ENCODE data around the gene DHX40.

- PRO-cap, 2 experiments: no peak in any of the 2 experiments
Observed at GRCh38 chr17:58305191-58305759, 23.3 kb downstream of the TSPOAP1 start.

- PRO-cap, 2 experiments: no peak in any of the 2 experiments
Observed at GRCh38 chr17:58315429-58315998, 13.1 kb downstream of the TSPOAP1 start.

DNA sequence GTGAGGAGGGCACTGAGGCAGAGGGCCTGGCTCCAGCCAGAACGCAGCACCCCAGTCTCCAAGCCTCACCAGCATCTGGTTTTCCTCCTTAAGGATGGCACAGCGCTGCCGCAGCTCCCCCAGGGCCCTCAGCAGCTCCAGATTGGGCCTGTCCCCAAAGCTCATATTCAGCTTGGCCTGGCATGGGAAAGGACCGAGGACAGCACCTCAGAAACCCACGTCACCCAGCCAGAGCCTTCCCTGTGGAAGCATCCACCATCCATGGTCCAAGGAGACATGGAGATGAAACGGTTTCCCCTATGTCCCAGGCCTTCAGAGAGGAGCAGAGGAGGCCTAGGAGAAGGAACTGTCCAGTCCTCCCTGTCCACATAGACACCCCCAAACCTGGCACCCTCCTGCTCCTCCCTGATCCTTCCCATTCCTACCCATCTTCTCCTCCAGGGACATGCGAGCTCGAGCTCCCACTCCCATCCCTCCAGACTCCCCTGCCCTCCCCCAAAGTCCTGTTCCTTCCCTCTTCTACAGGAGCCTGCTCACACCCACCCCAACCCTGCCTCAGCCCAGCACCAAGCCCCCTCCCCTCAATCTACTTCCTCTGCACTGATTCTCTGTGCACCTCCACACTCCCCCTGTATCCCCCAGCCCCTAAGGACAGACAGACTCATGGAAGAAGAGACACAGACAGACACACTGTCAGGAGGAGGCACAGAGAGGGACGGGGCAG, 1.8 kb downstream of the TSPOAP1 start:
- PRO-cap, 2 experiments: no peak in any of the 2 experiments

DNA sequence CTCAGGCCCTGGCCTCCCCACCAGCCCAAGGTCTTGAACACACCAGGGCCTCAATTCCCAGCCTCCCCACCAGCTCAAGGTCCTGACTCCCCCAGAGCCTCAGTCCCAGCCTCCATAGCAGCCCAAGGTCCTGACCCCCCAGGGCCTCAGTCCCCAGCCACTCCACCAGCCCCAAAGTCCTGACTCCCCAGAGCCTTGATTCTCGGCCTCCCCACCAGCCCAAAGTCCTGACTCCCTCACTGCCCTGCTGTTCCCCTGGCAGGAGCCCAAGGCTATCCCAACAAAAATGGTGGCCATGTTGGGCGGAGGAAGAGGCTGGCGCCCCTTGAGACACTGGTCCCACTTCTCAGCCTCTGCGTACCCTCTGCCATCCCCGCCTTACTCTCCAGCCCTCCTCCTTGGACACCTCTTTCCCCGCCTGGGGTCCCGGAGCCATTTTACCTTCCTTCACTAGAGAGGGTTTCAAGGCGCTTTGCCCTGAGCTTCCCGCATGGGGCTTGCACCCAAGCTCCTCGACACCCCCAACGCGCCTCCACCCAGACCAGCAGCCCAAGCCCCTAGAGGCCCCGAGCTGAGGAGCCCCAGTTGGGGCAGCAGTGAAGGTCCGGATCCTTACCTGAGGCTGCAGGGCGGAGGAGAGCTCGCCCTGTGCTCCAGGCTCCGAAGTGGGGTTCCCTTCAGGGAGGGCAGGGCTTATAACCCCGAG, 3.4 kb upstream of the TSPOAP1 start:
- PRO-cap, 2 experiments: peak in 2 of 2 experiments; most common minus-strand start position 667 of the sequence (in 2)

GRCh38 chr17:58354182-58354903, 2.3 kb upstream of the SUPT4H1 start:
- PRO-cap, 2 experiments: no peak in any of the 2 experiments

DNA sequence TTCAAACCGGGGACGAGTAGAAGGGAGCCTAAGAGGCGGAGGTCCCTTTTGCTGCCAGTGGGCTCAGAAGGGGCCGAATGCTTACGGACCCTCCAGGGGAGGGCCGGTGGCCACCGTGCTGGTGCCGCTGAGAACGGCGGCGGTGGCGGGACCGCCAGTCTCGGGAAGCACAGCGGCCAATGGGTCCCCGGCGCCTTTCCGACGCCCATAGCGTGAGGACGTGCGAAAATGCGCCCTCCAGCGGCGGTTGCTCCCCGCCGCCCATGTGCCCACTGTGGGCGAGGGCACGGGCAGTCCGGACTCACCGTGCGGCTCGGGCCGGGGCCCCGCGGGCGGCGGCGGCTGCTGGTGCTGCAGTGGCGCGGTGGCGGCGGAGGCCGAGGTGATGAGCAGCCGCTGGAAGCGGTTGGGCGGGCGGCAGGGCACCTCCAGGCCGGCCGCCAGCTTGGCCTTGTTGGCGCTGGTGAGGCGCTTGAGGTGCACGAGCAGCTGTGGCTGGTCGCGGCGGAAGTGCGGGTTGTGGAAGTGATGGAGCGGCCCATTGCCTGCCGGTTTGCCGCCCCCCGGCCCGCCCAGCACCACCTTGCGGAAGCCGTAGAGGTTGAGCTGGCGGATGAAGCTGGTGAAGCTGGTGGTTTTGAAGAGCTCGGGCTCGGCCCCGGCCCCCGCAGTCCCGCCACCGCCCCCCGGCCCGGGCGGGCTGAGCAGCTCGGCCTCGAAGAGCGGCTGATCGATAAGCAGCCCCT, 615 bp downstream of the HSF5 start:
- PRO-cap, 2 experiments: no peak in any of the 2 experiments

DNA sequence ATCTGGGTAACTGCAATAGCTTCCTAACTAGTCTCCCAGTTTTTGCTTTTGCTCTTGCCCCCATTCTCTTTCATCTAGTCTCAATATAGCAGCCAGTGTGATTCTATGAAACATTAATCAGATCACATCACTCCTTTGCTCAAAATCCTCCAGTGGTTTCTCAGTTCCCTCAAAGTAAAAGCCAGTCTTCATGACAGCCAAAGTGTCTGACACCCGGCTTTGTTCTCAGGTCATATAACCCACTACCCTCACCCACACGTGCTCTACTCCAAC, 4.5 kb downstream of the MTMR4 start:
- PRO-cap, 2 experiments: no peak in any of the 2 experiments

- PRO-cap, 2 experiments: no peak in any of the 2 experiments
Observed at GRCh38 chr17:58526744-58527256, 12.4 kb upstream of the MTMR4 start.

- PRO-cap, 2 experiments: no peak in any of the 2 experiments
Observed at GRCh38 chr17:58756032-58756770, 547 bp downstream of the PPM1E start.

GRCh38 chr17:58756805-58757195, 1.1 kb downstream of the PPM1E start:
- PRO-cap, 2 experiments: no peak in any of the 2 experiments

DNA sequence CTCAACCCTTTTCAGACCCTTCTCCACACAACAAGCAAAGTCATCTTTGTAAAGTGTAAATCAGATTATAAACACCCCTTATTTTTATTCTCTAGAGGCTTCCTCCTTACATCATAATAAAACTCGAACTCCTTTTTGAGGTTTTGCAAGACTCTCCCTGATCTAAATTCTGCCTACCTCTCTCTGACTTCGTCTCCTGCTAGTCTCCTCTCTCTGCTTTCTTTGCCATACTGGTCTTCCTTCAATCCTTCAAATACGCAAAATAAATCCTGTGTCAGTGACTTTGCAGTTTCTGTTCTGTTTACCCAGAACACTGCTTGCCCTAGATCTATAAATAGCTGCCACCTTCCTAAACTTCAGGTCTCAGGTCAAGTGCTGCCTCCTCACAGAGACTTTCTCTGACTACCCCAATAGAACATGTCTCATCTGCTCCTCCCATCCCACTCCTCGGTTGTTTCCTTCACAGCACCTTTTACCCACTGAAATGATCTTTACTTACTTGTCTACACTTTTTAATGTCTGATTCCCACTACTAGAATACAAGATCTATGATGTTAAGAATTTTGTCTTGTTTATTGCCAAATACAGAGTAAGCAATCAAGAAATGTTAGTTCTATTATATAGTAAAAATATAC, 78.9 kb downstream of the TRIM37 start:
- PRO-cap, 2 experiments: peak in 1 of 2 experiments; most common minus-strand start position 224 of the sequence (in 1)

GRCh38 chr17:59362153-59362818, 30.8 kb downstream of the YPEL2 start:
- PRO-cap, 2 experiments: no peak in any of the 2 experiments

DNA sequence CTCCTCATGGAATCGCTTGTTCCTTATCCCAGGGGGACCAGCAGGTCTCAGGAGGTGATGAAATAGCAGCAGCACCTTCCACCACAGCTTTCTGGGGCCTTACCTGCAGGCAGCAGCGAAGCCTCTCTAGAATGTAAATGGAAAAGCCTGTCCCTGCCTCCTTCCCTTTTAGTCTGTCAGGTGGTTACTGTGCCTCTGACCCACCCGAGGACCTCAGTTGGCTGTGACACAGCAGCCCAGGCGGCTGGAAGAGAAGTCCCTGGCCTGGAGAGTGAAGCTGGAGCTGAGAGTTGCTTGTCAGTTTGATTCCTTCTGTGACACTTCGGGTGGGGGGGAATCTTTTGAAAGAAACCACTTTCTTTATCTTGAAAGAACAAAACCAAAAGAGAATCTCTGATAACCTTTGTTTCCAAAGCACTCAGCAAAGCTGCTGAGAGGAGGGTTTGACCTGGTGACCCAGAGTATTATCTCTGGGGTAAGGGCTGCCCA, 33.8 kb downstream of the YPEL2 start:
- PRO-cap, 2 experiments: peak in 1 of 2 experiments; most common plus-strand start position 216 of the sequence (in 1)

DNA sequence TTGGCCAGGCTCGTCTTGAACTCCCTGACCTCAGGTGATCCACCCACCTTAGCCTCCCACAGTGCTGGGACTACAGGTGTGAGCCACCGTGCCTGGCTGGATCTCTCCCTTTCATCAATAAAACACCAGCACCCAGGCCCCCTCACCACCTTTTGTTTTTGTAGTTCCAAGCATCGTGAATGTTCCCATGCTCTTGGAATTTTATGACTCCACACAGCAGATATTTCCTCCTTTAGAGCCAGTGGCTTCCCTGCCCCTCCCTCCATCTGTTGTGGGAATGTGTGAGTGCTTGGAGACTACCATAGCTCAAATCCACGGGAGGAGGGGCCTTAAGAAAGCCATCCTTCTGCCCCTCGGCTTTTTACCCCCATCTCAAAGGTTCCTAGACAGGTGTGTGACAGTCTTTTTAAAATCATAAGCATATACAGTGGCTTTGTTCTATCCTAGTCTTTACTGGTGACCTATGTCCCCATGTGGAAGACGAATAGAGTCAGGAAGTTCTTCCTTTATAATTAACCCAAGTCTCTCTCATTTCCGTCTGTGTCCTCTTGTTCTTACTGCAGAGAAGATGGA, 47.2 kb downstream of the YPEL2 start:
- PRO-cap, 2 experiments: no peak in any of the 2 experiments

GRCh38 chr17:59381574-59382395, 50.3 kb downstream of the YPEL2 start:
- PRO-cap, 2 experiments: no peak in any of the 2 experiments

- PRO-cap, 2 experiments: no peak in any of the 2 experiments
Observed at GRCh38 chr17:59406717-59407285, 75.3 kb downstream of the YPEL2 start.

- PRO-cap, 2 experiments: no peak in any of the 2 experiments
Observed at GRCh38 chr17:59424829-59426273, 93.9 kb downstream of the YPEL2 start.

GRCh38 chr17:59530941-59531229, 34.5 kb upstream of the DHX40 start:
- PRO-cap, 2 experiments: no peak in any of the 2 experiments

GRCh38 chr17:59565315-59566014, at the start of gene DHX40:
TSS of gene DHX40 (plus strand) at chr17:59565610.
- PRO-cap, 2 experiments: peak in 2 of 2 experiments; most common plus-strand start chr17:59565624 (in 1); most common minus-strand start chr17:59565468 (in 1)

- PRO-cap, 2 experiments: no peak in any of the 2 experiments
Observed at GRCh38 chr17:59804878-59805578, 87.7 kb downstream of the TUBD1 start.

All from psoas muscle (tissue), 2 donors.